MCF 10A (cell line): ENCODE data around the genes SLC35A3, MFSD14A, EEIG2 and STXBP3.

DNA sequence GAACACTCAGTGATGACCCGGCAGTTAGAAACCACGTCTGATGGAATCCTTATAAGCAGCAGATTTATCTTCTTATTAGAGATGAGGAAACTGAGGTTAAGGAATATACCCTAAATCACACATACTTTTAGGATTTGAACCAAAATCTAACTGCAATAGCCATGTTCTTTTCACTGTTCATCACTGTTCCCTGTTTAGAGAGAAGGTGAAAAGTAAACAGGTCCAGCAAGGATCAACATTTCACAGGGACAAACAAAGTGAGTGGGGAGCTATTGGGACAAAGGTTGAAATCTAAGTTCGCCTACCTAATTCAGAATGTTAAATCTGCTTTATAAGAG lies 6.7 kb downstream of the FRRS1 start:
- PRO-cap = no peak
- RRBS = no CpG with 5 or more reads among the region's 3 CpGs

DNA sequence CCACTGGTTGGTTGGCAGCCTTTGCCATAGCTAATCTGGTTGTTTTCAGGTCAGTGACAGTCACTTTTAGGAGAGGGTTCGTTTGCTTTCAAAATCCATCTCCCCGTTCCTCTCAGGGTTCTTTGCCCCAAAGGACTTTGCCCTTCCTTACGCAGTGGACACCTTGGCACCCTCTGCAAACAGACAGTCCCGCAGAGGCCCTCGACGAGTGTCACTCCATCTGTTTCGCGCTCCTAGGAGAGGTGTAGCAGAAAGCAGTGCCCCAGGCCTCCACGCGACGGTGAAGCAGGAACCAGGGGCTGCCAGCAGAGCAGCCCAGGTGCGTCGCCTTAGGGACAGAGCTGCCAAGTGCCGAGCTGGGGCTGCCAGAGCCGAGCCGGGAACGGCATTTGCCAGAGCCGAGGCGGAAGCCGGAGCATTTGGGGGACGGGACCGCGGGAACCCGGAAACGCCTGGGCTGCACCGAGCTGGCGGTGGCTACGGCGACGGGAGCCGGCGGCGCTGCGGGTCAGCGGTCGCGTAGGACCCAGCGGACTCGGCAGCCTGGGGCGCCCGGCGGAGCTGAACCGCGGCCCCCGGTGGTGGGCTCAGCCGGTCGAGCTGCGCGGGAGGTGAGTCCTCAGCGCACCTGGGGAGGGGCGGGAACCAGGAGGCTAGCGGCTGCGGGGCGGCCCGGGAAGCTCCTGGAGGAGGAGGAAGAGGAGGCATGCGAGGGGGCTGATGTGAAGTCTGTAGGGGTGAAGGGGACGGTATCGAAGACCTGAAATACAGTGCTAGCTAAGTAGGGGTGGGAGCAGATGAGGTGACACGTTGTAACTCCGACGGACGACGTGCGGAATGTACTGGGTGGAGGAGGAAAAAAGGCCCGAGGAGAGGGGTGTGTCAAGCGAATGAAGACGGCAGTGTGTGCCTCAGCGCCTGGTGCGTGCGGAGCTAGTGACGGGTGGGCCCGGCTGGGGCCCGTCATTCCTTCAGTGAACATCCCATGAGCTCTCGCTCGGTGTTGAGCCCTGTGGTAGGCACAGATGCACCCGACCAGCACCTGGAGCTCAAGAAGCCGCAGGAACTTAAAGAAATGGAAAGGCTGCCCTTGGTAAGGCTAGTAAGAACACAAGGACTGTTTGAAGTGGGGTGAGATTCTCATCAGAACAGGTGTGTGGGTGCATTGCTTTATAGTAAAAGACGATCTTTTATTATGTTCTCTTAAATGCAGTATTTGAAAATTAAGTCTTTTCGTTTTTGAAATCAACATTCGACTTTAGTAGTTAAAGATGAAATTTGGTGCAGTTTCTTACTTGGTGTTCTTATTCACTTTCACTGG lies at the start of gene SLC35A3:
Gene SLC35A3, plus strand, starts transcription at position 445 of the 1,321 bp plus-strand sequence.
- PRO-cap = bidirectional peak, plus-strand start at position 462 of the sequence, minus-strand start at position 350 of the sequence; bidirectional peak, plus-strand start at position 966 of the sequence, minus-strand start at position 841 of the sequence
- RRBS = under 1% methylated on average over 28 of the region's 80 CpGs

DNA sequence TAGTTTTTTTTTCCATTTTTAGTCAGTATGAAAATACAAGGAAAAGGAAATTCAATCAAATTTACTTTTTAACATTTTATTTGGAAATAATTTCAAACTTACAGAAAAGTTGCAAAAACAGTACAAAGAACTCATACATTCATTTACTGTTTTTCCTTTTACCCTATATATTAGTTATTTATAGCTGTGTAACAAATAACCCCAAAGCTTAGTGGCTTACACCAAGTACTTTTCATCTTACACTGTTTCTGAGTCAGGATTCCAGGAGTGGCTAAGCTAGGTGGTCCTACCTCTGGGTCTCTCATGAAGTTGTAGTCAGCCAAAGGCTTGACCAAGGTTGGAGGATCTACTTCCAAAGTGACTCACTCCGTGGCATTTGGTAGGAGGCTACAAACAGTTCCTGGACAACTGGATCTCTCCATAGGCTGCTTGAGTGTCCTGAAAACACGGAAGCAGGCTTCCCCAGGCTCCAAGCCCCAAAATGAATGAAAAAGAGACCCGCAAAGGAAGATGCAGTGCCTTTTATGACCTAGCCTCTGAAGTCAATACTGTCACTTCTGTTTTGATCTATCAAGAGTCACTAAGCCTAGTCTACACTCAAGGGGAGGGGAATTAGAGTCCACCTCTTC lies 1.2 kb upstream of the MFSD14A start:
- PRO-cap = bidirectional peak, plus-strand start at position 421 of the sequence, minus-strand start at position 313 of the sequence
- RRBS = no CpG with 5 or more reads among the region's 3 CpGs

GRCh38 chr1:100037851-100038228 lies at the start of gene MFSD14A:
MFSD14A (plus strand) TSS chr1:100038095.
- PRO-cap = bidirectional peak, plus-strand start at chr1:100038114, minus-strand start at chr1:100038008
- RRBS = under 1% methylated on average over 10 of the region's 43 CpGs

DNA sequence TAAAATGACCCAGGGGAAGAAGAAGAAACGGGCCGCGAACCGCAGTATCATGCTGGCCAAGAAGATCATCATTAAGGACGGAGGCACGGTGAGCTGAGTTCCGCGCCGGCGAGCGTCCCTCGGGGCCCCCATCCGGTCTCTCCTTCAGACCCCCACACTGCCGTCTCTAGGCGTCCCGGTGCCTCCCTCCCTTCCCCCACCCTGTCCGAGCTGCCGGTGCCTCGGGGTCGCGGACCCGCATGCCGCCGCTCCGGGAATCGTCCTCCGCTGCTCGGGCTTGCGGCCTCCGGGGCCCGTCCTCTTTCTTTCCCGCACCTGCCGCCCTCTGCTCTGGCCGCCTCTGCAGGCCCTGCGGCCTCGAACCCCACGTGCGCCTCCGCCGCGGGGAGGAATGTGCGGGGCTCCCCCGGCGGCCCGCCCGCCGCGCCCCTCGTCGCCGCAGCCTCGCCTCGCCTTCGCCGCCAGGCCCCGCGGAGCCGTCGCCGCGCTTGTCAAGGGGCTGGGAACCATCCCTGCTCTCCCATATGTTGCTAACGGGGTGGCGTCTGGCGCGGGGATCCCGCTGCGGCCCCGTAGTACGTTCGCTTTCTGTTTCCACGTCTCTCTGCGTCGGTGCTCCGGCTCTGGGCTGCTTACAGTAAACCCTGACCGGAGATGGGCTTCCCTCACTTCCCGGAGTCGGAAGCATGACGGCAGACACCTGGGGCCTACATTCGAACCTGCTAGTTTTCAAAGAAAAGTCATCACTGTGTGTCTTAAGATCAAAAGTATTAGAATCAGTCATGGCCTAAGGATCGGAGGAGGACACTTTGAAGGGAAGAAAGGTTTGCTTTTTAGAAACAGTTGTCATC lies 559 bp downstream of the MFSD14A start:
- PRO-cap = bidirectional peak, plus-strand start at position 668 of the sequence, minus-strand start at position 608 of the sequence
- RRBS = 4% methylated on average over 12 of the region's 80 CpGs

DNA sequence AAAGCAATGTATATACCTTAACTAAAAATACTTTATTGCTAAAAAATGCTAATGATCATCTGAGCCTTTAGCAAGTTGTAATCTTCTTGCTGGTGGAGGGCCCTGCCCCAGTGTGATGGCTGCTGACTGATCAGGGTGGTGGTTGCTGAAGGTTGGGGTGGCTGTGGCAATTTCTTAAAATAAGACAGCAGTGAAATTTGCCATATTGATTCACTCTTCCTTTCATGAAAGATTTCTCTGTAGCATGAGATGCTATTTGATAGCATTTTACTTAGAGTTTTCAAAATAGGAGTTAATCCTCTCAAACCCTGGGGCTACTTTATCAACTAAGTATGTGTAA lies 19.8 kb downstream of the CDC14A start:
- PRO-cap = no peak

DNA sequence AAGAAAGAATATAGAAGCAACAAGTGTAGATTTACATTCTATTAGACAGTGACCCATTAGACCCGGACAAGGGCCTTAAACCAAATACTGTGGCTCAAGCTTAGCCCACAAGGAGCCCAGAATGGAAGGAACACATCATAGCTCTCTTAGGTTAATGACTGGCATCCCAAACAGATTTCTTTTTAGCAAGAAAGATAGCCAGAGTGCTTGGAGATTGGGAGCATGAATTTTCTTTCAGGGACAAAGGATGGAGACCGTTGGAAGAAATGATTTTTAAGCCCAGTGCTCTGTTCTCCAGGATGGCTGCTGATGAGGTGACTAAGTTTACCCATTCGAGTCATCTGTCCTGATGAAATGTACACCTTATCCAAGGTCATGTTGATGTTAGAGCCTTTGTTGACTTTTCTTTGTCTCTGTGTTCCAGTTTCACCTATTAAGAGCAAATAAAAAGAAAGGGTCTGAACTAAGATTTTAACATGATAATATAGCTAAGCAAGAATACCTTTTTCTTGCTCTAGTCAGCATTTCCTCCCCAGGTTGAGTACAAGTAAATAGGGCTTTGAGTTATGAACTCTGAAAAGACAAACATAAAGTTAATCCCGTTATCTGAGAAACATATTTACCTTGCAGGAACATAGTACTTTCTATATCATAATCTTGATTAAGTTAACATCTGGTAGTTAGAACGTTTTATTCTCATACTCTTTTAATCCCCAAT lies 52.2 kb upstream of the GPR88 start:
- PRO-cap = no peak
- RRBS = no CpG with 5 or more reads among the region's 5 CpGs

DNA sequence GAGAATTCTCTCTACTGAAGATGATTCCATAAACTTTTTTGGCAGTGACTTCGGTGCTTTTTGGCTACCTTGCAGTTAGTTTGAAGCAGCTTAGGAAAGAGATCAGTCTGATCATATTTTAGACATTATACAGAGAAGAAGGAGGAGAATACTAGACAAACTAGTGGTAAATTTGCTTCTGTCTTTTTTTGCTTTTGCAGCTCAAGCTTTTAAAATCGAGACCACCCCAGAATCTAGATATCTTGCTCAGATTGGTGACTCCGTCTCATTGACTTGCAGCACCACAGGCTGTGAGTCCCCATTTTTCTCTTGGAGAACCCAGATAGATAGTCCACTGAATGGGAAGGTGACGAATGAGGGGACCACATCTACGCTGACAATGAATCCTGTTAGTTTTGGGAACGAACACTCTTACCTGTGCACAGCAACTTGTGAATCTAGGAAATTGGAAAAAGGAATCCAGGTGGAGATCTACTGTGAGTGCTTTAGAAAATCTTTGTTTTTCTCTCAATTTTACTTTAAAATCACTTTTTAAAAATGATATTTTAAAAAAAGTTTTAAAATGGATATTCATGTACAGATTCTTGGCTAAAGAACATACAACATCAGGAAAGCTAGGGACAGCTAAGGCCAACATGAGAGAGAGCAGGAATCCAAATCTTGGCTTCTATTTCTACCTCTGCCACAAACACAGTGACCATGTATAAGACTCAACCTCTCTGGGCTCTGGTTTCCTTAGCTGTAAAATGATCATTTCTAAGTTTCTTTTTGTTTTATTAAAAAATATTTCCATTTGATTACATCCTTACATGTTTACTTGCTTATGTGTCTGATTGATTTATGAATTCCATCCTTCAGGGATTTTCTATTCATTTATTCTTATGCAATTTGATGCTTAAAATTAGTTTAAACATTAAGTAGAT lies 995 bp downstream of the VCAM1 start:
- PRO-cap = no peak
- RRBS = no CpG with 5 or more reads among the region's 6 CpGs

DNA sequence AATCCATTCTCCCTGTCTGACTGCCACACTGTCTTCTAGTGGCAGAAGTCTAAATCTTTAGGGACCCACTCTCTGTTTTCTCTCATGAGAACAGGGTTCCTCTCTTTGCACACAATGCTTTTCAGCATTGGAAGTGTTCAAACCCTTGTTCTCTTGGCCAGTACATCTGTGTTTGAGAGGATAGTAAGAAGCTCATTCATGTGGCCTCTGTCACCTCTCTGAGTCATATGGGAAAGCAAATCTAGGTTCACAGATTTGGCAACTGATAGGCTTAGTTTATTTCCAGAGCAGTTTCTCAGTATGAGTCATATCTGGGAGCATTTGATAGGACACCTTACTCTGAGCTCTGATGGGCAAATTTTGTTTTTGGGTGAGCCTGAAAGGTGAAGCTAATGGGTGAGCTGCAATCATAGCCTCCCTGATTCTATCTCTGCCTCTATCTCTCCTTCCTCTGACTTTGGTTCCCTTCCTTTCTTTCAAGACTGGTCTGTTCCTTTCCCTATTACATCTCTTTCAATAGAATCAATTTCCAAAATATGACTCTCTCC lies 134.4 kb downstream of the S1PR1 start:
- PRO-cap = no peak

GRCh38 chr1:101388532-101389341 lies 151.9 kb downstream of the S1PR1 start:
- PRO-cap = no peak
- RRBS = no CpG with 5 or more reads among the region's 2 CpGs

- PRO-cap = no peak
- RRBS = no CpG with 5 or more reads among the region's 13 CpGs
Measured at GRCh38 chr1:101846590-101847220, 150.0 kb downstream of the OLFM3 start.

- PRO-cap = bidirectional peak, plus-strand start at chr1:103525699, minus-strand start at chr1:103525464
- RRBS = no CpG with 5 or more reads among the region's 28 CpGs
Measured at GRCh38 chr1:103524904-103525576, 459 bp upstream of the RNPC3 start.

DNA sequence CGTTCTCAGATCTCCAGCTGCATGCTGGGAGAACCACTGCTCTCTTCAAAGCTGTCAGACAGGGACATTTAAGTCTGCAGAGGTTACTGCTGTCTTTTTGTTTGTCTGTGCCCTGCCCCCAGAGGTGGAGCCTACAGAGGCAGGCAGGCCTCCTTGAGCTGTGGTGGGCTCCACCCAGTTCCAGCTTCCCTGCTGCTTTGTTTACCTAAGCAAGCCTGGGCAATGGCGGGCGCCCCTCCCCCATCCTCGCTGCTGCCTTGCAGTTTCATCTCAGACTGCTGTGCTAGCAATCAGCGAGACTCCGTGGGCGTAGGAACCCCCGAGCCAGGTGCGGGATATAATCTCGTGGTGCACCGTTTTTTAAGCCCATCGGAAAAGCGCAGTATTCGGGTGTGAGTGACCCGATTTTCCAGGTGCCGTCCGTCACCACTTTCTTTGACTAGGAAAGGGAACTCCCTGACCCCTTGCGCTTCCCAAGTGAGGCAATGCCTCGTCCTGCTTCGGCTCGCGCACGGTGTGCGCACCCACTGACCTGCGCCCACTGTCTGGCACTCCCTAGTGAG lies 914.6 kb downstream of the AMY1C start:
- PRO-cap = no peak
- RRBS = no CpG with 5 or more reads among the region's 25 CpGs

DNA sequence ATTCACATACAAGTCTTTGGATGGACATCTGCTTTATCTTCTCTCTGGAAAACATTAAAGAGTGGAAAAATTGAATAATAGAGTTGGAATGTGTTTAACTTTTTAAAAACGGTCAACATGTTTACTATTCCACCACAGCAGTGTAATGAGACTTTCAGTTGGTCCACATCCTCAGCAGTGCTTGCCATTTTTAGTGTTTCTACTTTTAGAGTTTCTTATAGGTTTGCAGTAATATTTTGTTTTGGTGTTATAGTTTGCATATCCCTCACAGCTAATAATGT lies 1064.2 kb upstream of the PRMT6 start:
- PRO-cap = no peak
- RRBS = no CpG with 5 or more reads among the region's 1 CpG

- PRO-cap = no peak
- RRBS = 95% methylated on average over 5 of the region's 37 CpGs
Measured at GRCh38 chr1:107570175-107571028, 394.6 kb downstream of the VAV3 start.

GRCh38 chr1:107685718-107686310 lies 279.2 kb downstream of the VAV3 start:
- PRO-cap = no peak
- RRBS = no CpG with 5 or more reads among the region's 7 CpGs

DNA sequence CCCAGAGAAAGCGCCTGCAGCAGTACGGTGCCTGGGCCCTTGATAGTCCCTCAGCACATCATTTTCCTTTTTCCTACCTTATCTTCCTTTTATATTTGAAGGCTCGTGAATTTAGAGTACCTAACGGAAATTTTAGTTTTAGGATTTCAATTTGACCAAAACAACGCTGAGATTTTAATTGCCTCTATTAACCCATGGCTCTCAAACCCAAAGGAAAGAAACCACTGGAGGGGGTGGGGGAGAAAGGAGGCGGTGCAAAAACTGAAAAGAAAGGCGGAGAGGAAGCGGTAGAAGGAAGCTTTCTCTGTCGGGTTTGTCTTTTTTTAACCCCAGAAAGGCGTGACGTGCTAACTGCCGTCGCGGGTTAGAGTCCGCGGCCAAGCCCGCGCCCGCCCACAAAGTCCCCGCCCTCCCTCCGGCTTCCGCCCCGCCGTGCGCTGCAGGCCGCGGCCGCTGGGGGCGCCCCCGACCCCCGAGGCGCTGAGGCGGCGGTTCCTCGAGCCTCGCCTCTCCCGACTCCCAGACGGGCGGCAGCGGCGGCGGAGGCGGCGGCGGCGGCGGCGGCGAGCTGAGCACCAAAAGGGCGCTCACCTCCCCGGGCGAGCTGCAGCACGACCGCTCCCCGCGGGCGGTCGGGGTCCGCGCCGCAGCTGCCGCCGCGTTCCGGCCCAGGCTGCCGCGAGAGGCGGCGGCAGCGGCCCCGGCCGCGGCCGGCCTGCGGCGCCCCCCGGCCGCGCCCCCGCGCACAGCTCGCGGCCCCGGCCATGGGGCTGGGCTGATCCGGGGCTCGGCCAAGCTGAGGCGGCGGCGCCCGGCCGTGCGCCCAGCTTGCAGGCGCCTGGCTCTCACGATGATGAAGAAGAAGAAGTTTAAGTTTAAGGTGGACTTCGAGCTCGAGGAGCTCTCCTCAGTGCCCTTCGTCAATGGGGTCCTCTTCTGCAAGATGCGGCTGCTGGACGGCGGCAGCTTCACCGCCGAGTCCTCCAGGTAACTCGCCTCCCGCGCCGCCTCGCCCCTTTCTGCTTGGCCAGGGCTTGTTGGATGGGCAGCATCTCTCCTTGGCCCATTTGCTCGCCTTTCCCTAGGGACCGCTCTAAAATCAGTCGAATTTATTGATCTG lies at the start of gene EEIG2:
Gene EEIG2, plus strand, starts transcription at position 522 of the 1,120 bp plus-strand sequence.
- PRO-cap = bidirectional peak, plus-strand start at position 522 of the sequence, minus-strand start at position 325 of the sequence
- RRBS = 1% methylated on average over 21 of the region's 110 CpGs

- PRO-cap = bidirectional peak, plus-strand start at chr1:108692327, minus-strand start at chr1:108692251
- RRBS = no CpG with 5 or more reads among the region's 11 CpGs
Measured at GRCh38 chr1:108692084-108692275, 130 bp upstream of the PRPF38B start.

DNA sequence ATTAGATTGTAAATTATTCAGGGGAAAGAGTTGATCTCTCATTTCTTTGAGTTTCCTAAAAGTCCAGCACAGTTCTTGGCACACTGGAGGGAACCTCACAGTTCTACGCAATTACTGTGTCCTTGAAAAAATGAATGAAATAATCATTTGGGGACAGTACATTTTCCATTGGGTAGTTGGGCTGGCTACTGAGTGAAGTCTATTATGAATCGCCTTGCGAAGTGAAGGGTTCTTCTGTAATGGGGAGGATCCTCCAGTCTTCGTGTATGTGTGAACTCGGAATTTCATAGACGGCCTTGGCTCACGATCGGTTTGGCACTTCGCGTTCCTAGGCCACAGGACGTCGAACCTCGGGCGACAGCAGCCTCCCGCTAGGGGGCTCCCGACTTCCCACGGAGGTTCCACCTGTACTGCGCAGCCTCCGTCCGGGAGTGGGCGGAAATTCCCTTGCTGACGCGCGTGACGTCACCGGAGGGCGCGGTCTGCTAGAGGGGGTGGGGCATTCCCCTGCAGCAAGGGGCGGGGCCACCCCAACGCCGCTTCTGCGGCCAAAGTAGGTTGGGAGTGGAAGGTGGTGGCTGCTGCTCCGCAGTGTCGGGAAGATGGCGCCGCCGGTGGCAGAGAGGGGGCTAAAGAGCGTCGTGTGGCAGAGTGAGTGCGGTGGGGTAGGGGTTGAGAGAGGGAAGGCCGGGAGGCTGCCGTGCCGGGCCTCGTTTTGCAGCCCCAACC lies at the start of gene STXBP3:
Gene STXBP3, plus strand, starts transcription at position 539 of the 729 bp plus-strand sequence.
- PRO-cap = bidirectional peak, plus-strand start at position 551 of the sequence, minus-strand start at position 433 of the sequence
- RRBS = 1% methylated on average over 5 of the region's 44 CpGs

GRCh38 chr1:108888784-108889447 lies 12.1 kb downstream of the GPSM2 start:
- PRO-cap = no peak
- RRBS = no CpG with 5 or more reads among the region's 6 CpGs